H4 (cell line): ENCODE measurements around the gene KCNA6.

GRCh38 chr12:2084361-2085050 lies 31.7 kb downstream of the CACNA1C start:
- RAMPAGE, long total RNA = no peak

DNA sequence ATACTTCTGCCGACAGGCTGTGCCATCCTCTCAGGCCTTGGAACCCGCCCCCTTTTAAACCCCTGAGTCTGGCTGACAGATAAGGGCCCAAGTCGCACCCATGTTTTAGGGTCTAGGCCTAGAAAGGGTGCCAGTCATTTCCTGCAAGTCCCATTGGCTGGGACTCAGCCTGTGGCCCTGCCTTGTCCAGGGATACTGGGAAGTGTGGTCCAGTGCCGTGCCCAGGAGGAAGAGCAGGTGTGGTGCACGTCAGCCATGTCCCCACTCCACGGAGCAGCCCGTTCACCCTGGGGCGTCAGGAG lies 138.0 kb downstream of the CACNA1C start:
- RAMPAGE, long total RNA = no peak

- RAMPAGE, long total RNA = no peak
These were observed 177.3 kb downstream of the CACNA1C start for GRCh38 chr12:2229626-2230951.

DNA sequence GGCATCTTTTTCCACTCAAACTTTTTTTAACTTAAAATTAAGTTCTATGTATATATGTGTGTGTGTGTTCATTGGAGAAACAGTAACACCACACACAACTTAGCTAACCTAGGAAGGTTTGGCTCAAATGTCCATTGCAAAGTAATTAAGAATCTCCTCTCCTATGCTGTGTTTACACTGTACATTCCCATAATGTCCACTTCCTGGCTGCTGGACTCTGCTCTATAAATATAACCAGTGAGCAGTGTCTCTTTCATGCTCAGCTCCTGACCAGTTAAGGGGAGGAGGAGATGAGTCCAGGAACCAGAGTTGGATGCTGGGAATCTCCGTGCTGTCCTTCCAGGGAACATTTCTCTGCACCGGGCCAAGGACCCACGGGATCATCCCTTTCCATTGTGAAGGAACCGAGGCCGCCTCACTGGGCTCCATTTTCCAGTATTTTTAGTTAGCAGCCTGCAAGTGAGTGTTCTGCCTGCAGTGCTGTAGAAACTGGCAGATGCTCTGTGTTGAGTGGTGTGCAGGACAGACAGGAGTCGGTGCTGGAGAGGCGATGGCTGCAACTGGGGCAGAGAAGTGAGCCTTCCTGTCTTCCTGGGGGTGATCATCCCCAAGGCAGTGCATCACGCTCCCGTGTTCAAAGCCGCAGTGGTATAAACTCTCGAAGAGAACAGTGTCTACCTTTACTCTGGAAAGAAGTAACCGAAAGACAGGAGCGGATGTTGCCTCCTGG lies 195.4 kb downstream of the CACNA1C start:
- RAMPAGE, long total RNA = no peak

- RAMPAGE, long total RNA = no peak
These were observed 249.2 kb downstream of the CACNA1C start for GRCh38 chr12:2301977-2302323.

GRCh38 chr12:2621493-2621811 lies 173.3 kb upstream of the FKBP4 start:
- RAMPAGE, long total RNA = no peak

DNA sequence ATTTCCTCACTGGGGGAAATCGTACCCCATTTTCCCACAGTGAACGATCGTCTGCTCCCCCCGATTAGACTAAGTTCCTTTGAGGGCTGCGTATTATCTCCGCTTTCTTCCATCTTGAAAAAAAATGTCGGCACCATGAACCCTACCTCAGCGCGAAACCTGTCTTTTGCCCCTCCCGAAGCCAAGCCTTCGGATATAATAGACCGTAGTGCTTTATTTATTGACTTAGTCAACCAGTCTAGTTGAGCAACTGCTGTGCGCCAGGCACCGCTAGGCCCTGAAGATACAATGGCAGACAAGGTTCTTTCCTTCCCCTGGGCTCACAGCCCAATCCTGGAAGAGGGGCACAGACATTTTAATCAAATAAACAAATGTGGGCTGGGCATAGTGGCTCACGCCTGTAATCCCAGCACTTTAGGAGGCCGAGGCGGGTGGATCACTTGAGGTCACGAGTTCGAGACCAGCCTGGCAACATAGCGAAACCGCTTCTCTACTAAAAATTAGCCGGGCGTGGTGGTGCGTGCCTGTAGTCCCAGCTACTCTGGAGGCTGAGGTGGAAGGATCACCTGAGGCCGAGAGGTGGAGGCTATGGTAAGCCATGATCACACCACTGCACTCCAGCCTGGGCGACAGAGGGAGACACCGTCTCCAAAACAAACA lies 630 bp downstream of the RHNO1 start:
- RAMPAGE, long total RNA = no peak

DNA sequence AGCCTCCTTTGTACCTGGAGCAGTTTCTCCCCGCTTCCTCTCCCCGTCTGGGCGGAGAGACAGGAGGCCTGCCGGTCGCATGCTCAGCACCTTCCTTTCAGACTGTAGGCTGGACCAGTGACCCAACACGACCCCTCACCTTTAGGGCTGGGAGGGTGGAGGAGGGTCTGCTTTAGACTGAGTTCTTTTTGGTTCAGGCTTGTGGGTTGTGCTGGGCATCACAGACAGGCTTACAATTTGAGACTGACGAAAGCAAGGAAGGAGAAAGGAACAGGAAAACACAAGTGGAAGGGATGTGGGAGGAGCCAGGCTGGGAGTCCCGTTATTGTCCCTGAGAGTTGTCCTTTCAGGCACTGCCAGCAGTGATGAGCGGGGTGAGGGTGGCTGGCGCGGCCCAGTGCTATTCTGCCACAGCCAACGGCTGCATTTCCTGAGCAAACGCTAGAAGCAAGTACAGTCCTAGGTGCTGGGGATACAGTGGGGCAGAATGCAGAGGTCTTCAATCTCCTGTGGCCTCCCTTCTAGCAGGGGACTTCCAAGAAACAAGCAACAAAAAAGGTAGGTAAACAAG lies 29.3 kb upstream of the TSPAN9 start:
- RAMPAGE, long total RNA = no peak

DNA sequence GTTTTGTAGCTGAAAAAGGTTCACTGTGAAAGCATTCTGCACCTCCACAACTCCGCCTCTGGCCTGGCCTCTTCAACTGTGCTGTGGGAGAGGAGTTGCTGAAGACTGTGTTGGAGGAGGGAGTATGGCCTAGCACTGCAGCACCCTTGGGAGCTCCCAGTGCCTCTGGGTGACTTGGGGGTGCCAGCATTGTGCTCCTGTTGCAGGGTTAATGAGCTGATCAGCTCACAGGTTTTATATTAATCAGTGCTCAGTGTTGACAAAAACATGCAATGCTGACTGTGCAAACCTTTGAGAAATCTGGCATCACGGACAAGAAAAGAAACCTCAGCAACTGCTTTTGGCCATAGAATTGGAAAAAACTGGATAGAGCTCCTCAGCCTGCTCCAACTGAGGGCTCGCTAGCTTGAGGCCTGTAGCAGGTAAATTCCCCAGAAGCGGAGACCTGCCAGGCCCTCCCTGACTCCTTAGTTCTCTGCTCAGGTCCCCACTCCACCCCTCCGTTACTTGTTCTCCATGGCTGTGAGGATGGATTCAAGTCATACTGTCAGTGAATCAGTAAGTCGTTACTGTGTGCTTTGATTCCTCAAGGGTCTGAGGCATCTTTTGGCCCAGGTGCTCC lies 14.7 kb downstream of the TSPAN9 start:
- RAMPAGE, long total RNA = no peak

GRCh38 chr12:3158723-3159444 lies 81.7 kb downstream of the TSPAN9 start:
- RAMPAGE, long total RNA = no peak

GRCh38 chr12:3213020-3213657 lies 136.0 kb downstream of the TSPAN9 start:
- RAMPAGE, long total RNA = no peak

- RAMPAGE, long total RNA = no peak
These were observed 201.2 kb downstream of the TSPAN9 start for GRCh38 chr12:3278424-3278818.

DNA sequence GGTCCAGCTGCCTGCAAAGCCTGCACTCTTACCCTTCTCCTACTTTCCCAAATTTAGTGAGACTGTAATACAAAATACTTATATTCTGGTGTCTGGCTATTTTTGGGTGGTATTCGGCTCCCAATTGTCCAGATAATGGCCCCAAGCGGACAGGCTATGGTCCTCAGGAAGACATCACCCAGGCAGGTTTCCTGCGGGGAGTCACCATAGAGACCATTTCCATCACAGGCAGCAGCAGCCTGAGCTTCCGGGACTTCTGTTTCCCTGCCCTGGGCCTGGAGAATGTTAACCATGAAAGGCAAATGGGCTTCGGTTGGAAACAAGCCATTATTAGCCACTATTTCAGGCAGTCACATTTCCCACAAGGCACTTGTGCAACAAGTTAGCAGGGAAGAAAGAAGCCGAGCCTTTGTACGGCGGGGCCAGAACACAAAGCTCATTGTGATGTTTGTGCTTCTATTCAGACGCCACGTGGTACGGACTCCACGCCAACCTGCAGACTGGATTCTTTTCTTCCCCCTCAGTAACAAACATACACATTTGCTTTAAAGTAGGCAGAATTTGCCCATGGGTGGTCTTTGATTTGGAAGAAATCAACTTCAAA lies 154.5 kb upstream of the PRMT8 start:
- RAMPAGE, long total RNA = no peak

DNA sequence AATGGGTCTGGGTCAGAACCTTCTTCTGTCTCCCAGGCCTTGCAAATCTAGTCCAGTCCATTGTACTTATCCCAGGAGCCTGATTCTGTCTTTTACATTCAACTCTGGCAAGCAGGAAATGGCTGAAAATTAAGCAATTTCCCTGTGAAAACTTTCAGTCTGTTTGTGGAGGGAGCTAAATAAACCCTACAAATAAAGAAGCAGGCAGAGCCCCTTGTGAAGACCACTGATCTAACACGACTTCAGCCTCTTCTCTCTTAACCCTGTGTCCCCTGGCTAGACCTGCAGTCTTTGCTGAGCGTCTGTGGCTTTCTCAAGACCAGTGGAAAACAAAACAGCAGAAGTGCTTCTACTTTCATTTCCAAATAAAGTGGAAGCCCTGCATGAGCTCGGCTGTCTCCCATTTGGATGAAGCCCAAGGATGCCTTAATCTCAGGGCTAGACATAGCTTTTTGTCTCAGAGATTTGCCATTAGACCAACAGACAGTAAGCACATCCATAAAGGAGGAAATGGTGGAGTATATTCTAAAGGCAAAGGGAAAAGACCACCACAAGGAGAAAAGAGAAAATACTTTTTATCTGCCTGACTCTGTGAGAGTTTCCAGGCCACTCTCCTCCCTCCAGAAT lies 48.2 kb downstream of the CRACR2A start:
- RAMPAGE, long total RNA = no peak

DNA sequence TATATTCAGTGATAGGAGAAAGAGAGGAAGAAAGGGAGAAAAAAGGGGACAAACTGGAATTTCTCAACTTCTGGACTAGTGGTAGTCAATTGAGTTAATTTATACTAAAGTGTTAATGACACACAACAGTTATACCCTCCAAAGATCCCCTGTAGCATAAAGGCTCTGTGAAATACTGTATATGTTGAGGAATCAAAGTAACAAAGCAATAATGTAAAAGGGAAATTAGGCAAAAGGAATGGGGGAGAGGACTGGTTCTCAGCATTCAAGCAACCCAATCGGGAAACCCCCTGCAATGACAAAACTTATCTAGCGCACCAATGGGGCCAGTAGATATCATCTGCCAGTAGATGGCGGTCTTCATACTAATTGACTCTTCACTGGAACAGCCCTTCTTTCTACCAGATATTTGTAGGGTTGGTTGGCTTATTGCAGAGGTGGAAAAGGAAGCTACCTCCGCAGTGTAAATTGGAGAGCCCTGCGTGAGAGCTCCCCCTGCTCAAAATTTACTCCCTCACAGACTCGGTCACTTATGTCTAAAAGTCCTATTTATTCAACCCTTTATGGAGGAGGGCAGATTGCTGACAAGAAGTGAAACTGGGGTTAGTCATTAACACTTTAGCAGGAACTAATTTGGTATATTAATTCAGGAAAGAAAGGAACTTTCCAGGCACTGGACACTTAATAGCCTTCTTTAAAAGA lies 166.2 kb upstream of the CCND2 start:
- RAMPAGE, long total RNA = no peak

GRCh38 chr12:4116031-4116734 lies 157.4 kb upstream of the CCND2 start:
- RAMPAGE, long total RNA = no peak

GRCh38 chr12:4243090-4243497 lies 30.5 kb upstream of the CCND2 start:
- RAMPAGE, long total RNA = no peak

DNA sequence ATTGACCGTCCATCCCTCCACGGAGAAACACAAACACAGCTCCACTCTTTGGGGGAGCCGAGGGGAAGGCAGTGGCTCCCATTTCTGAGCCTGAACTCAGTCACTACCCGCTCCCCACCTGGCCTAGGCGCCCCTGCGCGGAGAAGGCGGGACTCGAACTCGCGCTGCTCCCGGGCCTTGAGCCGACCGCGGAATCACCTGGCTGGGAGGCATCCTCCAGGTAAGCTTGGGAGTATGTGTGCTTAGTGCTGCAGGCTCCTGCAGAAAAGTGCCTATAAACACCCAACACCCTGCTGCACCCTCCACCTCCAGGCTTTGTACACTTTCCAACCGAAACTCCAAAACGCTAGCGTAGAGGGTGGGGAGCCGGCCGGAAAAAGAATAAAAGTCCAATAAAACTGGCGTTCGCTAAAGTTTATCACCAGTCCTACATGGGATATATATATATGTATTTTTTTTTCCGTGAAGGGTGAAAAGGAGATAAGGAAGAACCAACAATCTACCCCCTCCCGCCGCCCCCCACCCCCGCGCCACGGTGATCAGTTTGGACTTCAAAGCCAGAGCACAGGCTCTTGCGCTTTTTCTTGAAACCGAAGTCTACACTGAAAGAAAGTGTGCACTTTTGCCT lies 3.3 kb upstream of the CCND2 start:
- RAMPAGE, long total RNA = no peak

DNA sequence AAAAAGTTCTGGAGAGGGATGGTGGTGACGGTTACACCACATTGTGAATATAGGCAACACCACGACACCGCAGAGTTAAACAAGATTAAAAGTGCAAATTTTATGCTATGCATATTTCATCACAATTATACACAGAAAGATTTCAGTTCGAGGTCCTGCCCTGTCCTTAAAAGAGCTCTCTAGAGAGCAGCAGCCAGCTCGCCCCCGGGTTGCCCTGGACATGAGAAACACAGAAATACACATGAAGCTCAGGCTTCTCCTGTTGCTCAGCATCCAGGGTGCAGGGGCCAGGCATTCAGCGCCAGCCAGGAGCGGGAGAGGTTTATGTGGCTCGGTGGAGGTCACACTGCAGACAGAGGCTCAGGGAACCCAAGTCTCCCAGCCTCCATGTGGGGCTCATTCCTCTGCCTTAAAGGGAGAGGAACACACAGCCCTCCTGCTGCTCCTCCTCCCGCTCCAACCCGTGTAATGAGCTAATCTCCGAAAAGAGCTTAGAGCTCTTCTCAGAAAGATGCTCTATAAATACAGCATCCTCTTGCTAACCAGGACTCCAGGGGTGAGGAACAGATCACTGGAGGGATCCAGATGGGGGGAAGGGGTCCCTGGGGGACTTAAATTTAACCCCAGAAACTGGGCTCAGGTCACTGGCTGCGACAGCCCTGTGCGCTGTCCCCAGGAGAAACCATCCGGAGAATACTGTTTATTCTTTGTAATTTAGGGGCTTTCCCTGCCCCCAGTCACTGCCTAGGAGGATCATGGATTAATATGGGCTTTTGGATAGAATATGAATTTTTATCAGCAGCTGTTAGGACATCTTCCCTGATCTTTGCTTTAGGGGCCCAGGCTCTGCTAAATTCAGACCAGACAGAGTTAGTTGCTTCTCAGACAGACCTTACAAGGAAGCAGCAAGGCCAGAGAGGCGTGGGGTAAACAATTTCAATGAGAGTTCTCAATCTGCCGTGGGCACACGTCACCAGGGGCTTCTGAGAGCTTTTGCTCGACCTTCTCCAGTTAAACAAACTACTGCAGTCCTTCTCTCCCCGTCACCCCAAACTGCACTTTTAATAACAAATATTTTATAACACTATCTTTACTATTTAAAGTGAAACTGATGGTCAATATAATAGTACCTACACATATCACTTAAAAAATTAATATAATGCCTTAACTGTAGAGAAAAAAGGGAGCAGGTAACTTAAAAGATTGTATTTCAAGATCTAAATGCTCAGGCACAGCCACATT lies 28.0 kb downstream of the FGF6 start:
- RAMPAGE, long total RNA = no peak

- RAMPAGE, long total RNA = no peak
These were observed at the start of gene KCNA6 for GRCh38 chr12:4809168-4809879. TSS of gene KCNA6 (plus strand) at chr12:4809334.